CD14-positive monocyte (primary cell): ENCODE measurements around the genes JPH4 and NOP9.

GRCh38 chr14:23307454-23308287, 1.0 kb downstream of the BCL2L2 start:
- CAGE, long polyA plus RNA, result no peak

DNA sequence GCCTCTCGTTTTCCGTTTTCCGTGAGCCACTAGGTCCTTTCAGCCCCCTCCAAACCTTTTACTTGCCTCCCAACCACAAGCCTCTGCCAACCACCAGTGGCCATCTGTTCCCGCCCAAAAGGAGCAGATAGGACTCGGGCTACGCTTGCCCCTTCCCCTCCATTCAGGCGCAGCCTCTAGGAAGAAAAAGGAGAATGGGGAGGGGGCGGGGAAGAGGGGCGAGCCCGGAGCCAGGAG, 464 bp downstream of the EFS start:
- CAGE, long polyA plus RNA, result no peak

DNA sequence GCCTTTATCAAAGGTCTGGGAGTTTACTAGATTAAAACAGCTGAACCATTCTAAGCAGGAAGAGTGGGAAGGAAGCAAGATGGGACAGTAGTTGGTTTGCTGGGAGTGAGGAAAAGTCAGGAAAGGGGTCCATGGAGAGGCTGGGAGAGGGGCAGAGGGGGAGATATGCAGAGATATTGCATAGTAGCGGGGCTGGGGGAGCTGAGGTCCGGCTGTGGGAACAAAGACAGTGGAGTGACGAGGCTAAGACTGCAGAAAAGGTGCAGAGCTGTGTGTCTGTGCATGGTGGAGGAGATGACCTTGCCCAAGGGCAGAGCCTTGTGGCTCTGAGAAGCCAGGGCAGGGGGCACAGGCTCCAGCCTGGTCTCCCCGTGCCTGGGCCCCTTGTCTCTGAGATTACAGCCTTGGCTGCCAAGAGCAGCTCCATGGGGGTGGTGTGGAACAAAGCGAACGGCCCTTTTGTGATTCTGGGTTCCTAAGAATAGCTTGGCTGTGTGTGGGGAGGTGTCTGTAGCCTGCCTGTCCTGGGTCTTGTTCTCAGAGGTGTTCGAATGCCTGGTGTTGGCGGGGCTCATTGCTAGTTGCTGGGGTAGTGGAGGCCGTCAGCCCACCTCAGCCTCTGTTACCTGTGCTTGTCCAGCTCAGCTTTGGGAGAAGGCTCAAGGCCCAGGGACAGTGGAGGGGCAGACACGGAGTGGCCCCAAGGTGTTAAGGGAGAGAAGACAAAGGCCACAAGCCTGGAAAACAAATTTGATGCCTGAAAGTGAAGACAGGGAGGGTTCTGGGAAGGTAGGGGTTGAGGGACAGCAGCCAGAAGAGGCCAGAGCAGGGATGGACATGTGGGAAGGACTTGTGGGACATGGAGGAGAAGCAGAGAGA, 7.2 kb upstream of the MYH7 start:
- CAGE, long polyA plus RNA, result no peak

GRCh38 chr14:23577812-23579262, at the start of gene JPH4:
TSS of gene JPH4 (minus strand) at chr14:23578790.
- CAGE, long polyA plus RNA, result no peak

DNA sequence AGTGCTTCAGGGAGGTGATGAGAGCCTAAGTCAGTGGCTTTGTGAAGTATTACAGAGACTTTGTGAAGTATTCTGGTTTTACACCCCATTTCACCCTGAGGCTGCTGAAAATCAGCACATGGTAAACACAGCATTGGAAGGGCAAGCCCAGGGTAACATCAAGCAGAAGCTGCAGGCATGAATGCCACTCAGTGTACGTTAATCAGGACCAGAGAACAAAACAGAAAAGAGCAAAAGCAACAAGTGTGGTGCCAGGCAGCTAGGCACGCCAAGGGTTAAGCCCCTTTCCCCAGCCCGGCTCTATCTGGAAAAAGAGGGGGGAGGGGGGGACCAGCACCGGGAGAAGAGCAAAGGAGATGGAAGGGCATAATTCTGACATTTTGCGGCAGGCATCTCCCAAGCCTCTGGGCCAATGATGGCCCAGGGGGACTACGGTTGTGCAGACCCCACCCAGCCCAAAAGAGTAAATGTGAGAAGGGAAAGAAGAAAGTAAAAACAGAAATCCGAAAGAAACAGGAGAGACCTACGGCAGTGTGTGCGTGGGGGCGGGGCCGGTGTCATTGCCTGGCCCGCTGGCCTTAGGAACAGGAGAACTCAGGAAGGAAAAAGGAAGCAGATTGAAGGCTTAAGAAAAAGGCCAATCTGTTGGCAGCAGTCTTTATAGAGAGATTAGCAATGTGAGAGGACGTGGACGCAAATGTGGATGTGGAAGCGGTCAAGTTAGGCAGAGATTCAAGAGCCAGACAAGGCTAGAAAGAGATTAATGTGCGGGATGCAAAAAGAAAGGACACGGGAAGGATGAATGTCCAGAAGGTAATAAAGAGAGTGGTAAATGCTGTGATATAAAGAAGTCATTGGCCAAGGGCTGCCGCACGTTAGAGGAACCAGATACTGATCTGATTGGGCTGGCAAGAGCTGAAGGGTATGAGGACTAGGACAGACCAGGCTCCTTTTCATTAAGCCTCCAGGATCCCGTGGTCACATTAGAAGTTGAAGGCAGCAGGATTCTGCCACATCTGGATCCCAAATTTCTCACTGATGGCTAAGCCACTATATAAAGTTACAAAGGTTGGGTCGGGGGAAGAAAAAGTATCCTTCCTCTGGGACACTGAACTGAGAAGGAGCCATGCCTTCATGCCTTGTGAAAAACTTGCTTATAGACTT, 59.2 kb downstream of the DHRS2 start:
- CAGE, long polyA plus RNA, result no peak

DNA sequence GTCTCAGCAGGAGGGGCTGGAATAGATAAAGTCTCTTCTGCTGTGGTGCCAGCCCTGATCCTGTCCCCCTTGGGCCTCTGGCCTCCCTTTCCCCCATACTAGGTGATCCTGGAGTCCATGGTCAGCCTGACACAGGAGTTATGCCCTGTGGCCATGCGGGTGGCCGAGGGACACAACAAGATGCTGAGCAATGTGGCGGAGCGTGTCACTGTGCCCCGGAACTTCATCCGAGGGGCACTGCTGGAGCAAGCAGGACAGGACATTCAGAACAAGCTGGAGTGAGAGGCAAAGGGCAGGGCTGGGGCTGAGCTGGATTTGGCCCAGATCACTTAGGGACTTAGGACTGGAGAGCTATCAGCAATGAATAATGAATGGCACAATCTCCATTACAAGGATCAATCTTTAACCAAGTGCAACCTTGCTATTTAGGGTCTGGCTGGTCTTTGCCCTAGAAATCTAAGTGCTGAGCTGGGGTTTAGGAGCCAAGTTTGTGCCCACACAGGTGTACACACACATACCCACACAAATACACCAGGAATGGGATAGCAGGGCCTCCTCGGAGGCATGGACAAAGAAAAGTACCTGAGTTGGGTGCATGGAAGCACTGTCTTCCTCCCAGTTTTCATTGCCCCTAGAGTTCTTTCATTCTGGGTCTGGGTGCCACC, 9.7 kb downstream of the CARMIL3 start:
- CAGE, long polyA plus RNA, result no peak

DNA sequence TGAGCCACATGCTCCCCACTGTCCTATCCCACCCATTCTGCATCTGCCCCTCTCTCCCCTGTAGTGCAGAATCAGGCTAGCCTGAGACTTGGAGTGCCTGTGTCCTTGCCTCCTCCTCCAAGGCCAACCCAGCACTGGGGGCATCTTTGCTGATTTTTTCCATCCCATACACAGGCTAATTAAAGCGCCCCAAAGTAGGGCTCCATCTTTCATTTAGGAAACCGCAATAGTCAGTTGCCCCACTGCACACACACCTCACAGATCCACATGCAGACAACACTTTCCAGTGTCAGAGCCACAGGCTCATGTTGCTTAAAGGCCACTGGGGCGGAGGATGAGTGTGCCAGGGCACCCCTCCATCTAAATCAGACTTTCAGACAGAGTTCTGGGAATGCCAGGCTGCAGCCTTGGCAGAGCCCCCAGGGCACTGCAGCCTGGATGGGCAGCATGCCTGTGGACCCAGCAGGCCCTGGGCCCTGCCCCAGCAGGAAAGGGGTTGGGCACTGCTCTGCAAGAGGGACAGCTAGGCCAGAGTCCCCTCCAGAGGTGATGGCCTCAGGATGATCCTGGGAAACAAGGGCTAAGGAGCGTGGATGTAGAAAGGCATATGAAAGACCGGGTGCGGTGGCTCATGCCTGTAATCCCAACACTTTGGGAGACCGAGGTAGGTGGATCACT, 3.7 kb upstream of the CPNE6 start:
- CAGE, long polyA plus RNA, result no peak

- CAGE, long polyA plus RNA, result no peak
Observed at GRCh38 chr14:24164134-24164360, 3.0 kb downstream of the IRF9 start.

- CAGE, long polyA plus RNA, result no peak
Observed at GRCh38 chr14:24202570-24203329, 2.7 kb upstream of the TSSK4 start.

DNA sequence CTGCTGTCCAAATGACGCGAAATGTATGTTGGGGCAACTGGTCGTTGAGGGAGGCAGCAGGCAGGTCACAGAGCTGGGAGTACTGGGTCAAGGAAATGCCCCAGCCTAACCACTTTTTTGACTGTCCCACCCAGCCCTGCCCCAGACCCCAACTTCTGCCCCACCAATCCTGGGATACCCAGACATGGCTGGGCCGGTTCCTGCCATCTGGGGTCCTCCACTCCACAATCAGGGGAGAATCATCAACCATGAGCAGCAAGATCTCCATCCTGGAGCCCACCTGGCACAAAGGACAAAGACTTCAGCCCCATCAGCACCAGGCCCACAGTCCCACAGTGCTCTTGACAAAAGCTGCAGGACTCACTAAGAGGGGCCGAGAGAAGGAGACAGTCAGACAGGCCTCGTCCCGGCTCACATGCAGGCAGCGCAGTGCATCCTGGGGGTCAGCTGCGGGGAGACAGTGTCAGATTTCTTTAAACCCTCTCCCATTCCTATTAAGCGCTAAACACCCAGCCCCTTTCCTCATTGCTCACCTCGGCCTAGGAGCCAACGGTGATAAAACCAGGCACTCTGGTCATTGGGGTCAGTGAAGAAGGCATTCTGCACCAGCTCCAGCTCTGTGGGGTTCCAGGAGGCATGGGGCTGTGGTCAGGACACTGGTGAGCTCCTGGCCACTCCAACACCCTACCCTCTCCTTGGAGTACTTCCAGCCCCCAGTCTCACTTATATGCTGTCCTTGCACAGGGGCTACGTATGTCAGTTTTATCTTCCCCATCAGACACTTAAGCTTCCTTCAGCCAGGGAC, 2.6 kb downstream of the RABGGTA start:
- CAGE, long polyA plus RNA, result no peak

DNA sequence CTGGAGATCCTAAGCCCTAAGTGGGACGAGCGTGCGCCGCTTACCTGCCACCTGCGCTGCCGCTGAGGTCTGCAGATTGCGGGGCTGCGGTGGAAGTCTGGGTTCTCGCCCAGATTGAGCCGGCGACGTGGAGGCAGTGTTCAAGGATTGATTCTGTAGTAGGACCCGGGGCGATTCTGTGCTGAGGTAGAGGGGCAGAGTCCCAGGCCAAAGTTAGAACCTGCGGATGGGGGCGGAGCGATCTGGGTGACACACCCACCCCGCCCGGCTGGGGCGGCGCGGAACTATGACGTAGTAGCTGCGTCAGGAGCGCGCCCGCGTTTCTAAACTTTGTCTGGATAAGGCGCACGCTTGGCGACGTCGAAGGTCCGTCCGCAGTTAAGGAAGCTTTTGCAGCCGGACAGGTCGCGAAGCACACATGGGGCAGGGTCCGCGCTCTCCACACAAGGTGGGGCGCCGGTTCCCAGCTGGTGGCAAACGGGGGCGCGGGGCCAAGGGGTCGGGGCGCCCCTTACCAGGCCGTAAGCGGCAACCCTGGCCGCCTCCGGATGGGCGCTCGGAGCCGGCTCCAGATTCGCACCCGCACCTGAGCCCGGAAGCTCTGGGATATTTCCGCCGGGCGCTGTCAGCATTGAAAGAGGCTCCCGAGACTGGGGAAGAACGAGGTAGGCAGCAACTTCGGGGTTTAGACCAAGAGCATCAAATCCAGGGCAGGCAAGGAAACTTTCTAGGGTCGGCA, at the start of gene NOP9:
Gene NOP9 (plus strand): TSS at position 314 of the 739 bp plus-strand sequence.
- CAGE, long polyA plus RNA, result no peak

- CAGE, long polyA plus RNA, result no peak
Observed at GRCh38 chr14:24317087-24317658, 5.9 kb downstream of the LTB4R start.

DNA sequence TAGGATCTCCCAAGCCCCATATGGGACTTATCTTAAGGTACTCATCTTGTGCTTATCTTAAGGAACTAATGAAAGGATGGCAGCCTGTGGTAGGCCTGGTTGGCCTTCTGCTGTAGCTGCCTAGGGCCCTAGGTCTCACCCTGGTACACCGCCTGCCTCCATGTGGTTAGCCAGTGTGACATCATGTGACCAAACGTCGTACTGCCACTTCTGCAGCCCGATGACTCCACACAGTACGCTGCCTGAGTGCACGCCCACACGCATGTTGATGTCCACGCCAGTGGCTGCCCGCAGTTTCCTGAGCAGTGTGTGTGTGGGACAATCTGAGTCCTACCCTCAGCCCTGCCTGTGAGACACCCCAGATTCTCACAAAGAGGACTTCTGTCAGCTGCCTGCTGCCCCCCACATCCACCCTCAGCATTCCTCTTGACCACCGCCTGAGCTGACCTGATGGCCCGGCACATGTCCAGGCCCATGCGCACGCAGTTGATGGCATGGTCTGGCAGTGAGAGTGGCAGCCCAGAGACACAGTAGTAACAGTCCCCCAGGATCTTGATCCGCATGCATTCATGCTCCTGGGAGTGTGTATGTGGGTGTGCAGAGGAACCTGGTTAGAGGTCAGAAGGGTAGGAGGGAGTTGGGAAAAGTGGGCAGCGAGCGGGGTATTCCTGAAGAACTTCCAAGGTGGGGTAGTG, 5.0 kb downstream of the ADCY4 start:
- CAGE, long polyA plus RNA, result no peak

DNA sequence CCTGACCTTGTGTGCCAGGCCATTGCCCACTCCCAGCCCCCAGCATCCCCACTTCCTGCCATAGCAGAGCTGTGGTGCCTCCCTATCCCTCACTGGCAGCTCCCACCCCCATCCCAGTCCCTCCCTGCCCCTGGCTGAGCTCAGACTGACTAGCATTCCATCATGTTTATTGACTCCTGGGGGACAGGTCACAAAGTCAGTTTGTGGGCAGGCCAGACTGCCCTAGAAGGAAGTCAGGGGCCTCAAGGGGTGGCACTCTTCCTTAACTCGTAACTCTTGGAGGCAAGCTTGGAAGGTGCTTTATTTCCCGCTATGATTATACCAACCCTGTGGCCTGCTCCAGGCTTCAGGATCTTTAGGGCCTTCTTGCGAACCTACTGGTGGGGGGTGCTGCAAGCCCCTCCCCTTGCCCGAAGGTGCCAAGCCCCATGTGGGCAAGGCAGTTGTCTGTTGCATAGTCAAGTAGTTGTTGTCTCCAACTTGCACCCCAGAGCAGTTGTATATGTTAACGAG, 1.1 kb upstream of the ADCY4 start:
- CAGE, long polyA plus RNA, result no peak

GRCh38 chr14:24338678-24339084, 1.1 kb downstream of the RIPK3 start:
- CAGE, long polyA plus RNA, result no peak

DNA sequence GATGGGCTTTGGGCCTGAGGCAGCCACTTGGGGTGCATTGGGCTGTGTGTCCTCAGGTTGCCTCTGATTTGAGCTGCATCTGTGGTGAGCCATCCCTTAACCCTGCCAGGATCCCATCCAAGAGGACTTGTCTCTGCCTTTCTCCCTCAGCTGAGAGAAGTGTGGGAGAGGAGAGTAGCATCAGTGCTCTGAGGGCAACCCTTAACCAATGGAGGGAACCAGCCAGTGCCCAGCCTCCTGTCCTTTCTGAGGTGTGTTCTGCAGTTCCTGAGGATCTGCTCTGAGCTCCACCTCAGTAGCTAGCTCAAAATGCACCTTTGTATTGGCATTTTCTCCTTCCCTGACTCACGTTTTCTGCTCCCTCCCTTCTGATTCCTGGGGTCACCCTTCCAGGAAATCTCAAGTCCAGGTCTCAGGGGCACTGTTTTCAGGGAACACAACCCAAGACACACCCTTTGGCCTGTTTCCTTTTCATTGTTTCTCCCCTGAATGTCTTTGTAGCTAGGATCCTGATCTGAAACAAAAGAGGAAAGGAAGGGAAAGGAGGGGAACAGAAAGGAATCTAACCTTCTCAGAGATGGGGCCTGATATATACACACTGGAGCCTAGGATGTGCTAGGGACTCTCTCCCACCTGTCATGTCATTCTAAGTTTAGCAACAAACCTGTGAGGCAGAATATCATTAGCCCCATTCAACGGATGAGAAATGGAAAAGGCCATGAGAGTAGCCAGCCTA, 7.3 kb upstream of the RIPK3 start:
- CAGE, long polyA plus RNA, result no peak

DNA sequence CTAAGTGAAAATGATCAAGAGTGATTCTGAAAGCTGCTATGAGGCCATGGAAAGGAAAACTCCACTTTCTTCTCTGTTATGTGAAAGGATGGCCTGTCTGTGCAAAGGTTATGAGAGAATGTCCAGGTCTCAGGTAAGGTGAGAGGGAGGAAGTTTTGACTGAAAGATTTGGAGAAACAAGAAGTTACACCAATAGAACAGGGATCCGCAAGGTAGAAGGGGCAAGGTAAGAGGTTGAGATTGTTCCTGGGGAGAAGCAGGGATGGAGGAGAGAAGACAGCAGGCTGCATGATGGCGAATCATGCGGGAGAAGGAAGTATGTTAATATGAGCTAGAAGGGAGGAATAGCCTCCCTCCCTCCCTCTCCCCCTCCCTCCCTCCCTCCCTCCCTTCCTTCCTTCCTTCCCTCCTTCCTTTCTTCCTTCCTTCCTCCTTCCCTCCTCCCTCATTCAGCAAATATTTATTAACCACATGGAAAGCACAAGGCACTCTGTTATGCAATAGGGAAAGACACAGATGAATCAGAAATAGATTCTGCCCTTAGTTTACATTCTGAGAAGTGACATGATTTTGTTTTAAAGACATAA, 14.1 kb upstream of the NFATC4 start:
- CAGE, long polyA plus RNA, result no peak

DNA sequence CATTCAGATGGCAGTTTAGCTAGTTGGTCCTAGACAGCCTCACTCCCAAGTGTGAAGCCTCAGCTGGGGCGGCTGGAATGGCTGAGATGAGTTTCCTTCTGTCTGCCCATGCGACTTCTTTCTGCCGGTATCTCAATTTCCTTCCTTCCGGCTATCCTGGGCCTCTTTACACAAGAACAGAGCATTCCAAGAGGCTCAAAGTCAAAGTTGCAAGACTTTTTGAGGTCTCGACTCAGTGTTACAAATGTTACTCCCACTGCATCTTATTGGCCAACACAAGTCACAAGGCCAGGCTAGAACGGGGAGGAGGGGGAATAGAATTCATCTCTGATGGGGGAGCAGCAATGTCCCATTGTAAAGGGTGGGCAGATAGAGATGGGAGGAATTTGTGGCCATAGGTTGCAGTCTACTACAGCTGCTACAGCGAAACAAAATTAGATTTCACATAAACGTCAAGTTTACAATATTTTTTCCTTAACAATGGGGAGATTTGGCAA, 9.6 kb upstream of the NYNRIN start:
- CAGE, long polyA plus RNA, result no peak

DNA sequence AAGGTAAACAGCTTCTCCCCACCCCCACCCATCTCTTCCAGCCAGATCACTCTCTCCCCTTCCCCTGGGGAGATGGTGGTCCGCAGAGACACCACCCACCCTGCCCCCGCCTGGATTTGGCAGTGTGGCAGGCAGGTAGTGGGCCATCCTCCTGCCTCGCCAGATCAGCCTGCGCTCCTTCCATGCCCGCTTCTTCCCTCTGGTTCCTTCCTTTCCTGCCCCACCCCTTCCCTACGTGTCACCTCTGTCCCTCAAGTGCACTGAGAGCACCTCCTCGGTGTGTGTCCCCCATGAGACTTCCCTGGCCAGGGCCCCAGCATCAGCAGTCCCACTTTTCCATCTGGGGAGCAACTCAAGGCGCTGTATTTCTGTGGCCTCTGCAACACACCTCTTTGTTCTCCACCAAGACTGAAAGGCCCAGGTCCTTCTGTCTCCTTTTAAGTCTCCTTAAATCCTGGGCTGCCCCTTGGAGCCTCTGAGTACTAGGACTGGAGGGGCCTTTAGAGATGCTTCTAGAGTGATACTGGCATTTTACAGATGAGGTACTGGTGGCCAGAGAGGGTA, 721 bp downstream of the NYNRIN start:
- CAGE, long polyA plus RNA, result no peak

- CAGE, long polyA plus RNA, result no peak
Observed at GRCh38 chr14:24436276-24437278, 6.0 kb downstream of the SDR39U1 start.